Trachea (tissue), 1 donor: ENCODE data around the genes CALHM3 and NEURL1.

DNA sequence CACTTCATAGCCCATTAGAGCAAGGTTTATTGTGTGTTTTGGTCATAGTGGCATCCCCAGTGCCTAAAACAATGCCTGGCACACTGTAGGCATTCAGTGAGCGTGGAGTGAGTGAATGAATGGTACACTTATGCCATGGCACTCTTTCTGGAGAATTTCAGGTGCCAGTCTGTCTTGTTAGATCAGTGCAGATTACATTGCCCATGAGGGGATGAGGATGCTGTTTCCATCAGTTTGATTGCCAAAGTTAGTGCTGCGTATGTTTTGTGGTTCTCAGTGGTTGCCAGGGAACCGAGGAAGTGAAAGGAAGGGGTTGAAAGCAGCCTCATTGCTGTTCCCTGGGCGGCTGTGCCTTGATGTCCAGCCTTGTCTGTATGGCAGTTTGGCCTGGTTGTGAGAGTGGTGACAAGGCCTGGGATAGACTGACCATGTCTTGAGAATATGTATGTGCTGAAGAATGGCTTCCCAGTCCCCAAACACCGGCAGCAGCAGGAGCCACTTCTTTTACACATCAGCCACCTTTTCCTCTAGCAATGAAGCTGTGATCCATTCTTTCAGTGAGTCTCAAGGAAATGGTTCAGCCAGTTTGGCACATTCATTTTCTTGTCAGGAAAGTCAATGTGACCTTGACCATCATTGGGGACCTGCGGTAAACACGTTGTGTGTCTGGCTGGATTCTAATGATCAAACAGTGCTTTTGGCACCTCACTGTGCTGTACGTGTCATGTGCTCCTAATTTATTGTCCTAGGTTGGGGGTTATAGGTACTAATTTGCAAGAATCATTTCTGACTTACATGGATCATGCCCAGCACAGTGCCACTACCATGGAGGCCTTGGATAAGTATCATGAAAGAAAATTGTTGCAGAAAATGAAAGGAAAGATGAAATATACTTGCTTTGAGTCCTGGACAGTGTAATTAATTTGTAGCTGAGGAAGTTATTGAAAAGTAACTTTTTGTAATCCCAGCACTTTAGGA is 30.4 kb downstream of the WBP1L start:
- PRO-cap, result no peak

DNA sequence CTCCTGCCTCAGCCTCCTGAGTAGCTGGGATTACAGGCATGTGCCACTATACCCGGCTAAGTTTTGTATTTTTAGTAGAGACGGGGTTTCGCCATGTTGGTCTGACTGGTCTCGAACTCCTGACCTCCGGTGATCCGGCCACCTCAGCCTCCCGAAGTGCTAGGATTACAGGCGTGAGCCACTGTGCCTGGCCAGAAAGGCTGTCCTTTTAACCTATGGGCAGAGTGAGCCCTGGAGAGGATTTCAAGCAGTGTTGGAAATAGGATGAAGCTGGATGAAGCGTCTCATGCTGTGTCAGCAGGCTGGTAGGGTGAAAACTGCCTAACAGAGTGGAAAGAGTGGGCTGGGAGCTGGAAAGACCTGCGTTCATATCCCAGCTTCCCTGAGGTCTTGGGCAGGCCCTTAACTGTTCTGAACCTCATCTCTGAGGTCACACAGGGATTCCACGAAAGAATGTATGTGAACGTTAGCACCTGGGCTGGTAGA is 34.0 kb downstream of the WBP1L start:
- PRO-cap, result no peak

DNA sequence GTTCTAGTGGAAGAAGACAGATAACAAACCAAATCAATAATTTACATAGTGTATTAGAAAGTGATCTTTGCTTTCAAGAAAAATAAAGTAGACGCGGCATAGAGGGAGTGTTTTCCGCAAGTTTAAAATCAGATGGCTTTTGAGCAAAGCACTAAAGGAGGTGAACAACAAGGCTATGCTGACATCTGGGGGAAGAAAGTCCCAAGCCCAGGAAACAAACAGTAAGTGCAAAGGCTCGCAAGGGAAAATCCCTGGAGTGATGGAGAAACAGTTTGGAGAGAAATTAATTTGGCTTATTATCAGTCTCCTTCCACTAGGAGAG is 1.9 kb upstream of the CNNM2 start:
- PRO-cap, result no peak

DNA sequence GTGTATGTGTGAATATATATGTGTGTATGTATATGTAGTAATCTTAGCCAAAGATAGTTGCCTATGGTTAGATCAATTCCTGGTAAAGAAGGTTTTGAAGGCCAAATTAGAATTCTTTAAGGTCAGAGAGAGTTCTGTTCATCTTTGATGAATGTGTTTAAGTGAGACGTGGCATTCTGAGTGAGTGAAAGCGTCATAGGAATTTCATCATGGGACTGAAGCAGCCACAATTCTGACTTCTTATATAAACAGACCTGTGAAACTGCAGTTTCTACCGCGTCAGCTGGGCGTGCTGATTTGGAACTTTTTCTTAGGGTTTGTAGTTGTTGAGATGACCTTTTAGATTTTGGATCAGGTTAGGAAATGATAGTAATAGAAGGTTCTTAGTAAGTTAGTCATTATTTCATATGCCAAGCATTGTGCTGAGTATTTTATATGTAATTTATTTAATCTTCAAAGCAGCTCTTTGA is 103.8 kb downstream of the CNNM2 start:
- PRO-cap, result no peak

- PRO-cap, result no peak
These were observed 81.9 kb downstream of the NT5C2 start for GRCh38 chr10:103111006-103111690.

GRCh38 chr10:103138195-103138763 is 54.8 kb downstream of the NT5C2 start:
- PRO-cap, result no peak

- PRO-cap, result no peak
These were observed 47.0 kb downstream of the NT5C2 start for GRCh38 chr10:103145991-103146644.

DNA sequence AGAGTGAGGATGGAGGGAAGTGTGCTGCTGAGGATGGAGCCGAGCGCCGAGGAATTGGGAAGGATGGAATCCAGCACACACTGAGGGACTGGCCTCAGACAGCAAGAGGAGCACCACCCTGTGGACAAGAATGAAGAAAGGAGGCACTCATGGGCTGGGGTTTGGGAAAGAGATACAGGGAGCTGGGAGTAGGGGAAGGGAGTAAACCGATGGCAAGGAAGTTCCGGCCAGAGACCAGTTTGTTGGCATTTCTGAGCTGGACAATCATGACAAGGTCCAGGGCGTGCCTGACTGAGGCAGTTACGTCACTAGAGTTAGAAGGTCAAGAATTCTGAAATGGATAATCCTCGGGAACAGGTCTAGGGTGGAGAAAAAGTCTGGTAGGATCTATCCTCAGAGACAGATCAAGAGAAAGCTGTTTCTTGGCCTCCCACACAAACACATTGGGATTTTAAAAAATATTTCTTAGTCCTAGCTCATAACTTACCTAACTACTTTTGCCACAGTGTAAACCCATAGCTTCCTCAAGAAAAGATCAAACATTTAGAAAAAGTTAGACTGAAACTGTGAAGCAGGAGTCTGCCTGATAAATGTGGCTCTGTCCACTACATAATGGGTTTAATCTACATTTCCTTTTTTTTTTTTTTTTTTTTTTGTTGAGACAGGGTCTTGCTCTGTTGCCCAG is 6.7 kb upstream of the RPEL1 start:
- PRO-cap, result no peak

- PRO-cap, result no peak
These were observed 6.5 kb downstream of the TAF5 start for GRCh38 chr10:103374406-103374632.

GRCh38 chr10:103394110-103394596 is 2.1 kb downstream of the ATP5MK start:
- PRO-cap, result no peak

GRCh38 chr10:103395590-103396345 is 507 bp downstream of the ATP5MK start:
- PRO-cap, result no peak

DNA sequence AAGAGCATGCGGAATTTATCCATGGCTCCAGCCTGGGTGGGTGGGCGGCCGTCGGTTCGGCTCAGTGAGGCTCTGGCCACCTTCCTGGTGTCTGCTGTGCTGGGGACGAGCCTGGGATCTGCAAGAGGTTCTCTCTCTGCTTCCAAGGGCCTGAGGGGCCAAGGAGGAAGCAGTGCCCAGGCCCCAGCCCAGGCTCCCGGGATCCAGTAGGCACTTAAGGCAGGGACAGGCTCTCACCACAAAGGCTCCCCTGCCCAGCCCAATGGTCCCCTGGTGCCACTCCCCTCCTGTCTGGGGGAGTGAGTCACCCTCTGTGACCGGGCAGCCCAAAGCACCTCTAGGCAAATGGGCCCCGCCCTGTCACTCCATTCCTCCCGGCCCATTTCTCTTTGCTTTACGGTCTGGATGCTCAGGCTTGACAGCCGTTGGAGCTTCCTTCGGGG is at the start of gene CALHM3:
CALHM3 (minus strand) TSS at position 231 of the 443 bp plus-strand sequence.
- PRO-cap, result no peak

GRCh38 chr10:103491994-103492381 is 1.5 kb upstream of the NEURL1 start:
- PRO-cap, result no peak

DNA sequence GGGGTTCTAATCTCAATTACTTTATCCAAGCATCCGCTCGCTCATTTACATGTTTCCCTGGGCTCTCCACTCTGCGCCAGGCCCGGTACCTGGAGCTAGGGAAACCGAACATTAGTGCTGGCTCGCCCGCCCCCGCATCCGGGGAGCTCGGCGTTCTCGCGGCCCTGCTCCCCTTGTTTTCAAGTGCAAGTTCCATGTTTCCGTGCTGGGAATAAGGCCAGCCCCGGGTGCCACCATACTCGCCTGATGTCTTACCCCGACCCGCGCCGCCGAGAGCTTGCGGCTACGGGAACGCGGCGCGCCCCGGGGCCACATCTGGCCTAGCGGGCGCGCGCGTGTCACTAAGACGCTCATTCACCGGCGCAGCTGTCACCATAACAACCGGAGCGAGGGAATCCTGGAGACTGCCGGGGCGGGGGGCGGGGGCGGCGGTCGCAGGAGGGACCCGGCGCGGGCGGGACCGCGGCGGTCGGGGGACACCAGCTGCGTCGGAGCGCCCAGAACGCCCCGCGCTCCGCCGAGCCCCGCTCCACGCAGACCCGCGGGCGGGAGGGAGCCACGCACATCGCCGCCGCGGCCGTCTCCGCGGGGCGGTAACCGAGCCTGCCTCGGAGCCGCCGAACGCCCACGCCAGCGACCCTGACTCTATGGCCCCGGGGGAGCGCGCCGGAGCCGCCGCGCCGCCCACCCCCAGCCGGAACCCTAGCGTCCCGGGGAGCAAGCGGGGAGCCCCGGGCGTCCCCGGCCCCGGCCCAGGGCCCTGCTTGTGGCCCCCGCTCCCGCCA is at the start of gene NEURL1:
NEURL1 (plus strand) TSS at position 345 of the 785 bp plus-strand sequence.
- PRO-cap, result no peak

- PRO-cap, result no peak
These were observed 49.2 kb downstream of the NEURL1 start for GRCh38 chr10:103542658-103543248.

- PRO-cap, result no peak
These were observed 85.2 kb downstream of the NEURL1 start for GRCh38 chr10:103578606-103579262.

DNA sequence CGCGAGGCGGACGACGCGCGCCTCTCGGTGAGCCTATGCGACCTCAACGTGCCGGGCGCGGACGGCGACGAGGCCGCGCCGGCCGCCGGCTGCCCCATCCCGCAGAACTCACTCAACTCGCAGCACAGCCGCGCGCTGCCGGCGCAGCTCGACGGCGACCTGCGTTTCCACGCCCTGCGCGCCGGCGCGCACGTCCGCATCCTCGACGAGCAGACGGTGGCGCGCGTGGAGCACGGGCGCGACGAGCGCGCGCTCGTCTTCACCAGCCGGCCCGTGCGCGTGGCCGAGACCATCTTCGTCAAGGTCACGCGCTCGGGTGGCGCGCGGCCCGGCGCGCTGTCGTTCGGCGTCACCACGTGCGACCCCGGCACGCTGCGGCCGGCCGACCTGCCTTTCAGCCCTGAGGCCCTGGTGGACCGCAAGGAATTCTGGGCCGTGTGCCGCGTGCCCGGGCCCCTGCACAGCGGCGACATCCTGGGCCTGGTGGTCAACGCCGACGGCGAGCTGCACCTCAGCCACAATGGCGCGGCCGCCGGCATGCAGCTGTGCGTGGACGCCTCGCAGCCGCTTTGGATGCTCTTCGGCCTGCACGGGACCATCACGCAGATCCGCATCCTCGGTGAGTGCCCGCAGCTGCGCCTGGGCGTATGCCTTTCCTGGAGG is 91.2 kb downstream of the NEURL1 start:
- PRO-cap, result no peak

DNA sequence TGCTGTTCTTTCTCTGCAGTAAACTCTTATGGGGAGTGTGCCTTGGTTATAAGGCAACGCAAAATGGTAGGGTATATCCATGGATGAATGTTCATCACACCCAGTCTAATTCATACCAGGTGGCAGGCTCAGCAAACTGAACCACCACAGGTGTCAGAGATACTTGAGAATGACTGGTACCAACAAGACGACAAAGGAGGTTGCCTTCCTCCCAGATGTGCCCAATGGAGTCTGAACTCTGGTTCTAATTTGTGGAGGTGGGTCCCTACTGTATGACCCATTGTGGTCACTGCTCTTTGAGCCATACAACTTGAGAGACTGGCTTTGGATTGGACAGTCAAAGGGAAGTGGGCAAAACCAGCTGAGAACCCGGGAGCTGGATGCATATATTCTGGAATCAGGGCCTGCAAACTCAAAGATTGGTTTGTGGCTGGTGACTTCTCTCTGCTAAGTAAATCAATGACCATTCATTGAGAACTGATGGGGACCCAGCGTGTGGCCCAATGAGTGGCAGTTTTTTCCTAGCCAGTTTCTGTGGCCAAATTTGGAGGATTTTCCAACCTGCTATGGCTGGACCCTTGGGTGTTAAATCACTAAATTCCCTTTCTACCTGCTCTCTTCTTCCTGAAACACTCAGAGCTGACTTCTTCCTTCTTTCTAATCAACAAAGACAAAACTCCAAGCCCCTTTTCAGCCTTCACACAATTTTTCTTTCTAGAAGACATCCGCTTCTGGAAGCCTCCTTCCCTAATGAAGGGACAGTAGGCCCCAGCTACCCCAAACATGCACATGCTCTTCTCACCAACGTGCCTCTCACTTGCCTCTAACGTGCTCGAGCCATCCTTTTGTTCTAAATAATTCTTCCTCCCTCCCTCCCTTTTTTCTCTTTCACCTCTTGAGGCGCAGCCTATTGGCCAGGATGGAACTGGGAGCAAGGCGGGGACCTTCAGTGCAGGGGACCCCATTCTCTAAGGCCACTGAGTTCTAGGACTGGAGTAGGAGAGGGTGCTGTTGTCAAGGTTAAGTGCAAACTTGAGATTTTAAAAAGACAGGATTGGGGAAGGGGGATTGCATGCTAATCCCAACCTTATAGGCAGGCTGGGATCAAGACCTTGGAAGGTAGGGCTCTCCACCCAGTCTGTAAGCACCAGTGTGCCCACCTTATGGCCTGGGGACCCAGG is 101.6 kb downstream of the NEURL1 start:
- PRO-cap, result no peak

GRCh38 chr10:103602721-103603352 is 109.3 kb downstream of the NEURL1 start:
- PRO-cap, result no peak

DNA sequence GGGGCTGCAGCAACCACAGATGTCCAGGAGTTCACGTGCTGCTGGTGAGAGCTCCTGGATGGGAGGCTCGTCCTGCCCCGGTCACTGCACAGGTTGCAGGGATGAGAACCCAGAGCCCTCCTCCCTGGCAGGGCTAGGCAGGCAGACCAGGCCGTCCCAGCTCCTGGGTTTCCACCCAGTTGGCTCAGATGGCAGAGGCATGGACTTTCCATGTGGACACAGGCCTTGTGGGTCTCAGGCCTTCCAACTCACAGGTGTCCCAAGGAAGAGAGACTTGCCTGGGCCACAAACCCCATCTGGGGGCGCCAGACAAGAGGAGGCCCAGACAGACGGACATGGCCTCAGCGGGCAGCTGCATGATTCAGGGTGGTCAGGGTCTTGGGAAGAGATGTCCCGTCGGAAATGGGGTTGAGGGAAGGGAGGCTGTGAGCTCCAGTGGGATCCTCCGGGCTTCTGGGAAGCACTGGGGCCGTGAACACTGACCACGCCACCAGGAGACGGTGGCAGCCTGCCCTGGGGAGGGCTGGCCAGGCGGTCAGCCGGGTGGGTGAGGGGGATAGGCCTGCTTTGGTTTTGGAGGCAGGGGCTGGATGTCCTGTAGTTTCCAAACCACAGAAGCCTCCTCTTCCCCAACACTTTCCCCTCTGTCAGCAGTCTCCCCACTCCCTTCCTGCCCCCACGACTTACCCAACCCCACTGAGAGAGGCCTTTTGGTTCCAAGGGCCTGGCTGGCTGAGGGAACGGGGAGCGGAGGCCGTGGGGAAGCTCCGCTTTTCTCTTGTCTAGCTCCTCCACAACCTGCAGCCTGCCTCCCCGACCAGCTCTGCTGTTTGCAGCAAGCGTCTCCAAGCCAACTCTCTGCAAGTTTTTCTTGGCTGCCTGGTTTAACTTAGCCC is 126.5 kb downstream of the NEURL1 start:
- PRO-cap, result no peak